Endothelial cell (in vitro differentiated cells): ENCODE measurements around the gene KIF3A.

DNA sequence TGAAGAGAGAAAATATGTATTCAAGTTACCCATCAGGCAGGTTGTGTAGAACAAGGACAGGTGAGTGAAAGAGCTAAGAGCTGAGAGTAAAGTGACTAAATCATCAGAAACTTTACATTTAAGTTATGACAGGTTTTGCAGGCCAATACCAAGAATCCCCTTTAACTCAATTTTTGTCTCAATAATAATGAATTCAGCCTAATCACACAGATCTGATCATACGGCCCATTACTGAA lies 42.3 kb downstream of the SLC22A5 start:
- PRO-cap, result no peak

DNA sequence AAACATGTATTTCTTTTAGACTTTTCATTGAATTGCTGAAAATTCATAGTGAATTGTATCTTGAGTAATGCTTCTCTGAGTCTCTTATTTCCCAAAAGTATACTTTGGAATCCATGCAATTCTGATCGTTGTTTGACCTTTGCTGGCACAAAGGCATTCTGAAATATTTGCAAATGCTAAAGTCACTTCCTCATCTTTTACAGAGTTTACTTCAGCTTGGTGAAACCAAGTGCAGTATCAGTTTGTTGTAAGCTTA lies 45.1 kb downstream of the SLC22A5 start:
- PRO-cap, result no peak

DNA sequence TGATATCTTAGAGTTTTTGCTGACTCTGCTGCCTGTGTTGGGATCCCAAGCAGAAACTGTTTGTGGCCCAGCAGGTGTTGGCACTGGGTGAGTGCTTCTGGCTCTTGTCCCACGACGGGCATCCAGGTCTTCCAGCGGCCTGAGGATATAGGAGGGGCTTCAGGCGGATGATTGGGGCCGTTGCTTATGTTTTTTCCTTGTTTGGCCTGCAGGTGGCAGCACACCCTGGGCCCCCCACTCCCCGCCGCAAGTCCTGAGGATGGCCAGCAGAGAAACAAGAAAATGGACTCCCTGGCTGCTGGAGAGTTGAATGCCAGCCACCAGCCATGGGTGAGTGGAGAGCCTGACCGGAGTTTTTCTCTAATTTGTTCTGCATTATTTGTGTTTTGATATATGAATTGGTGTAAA lies 50.1 kb downstream of the SLC22A5 start:
- PRO-cap, result bidirectional peak, plus-strand start at position 266 of the sequence, minus-strand start at position 147 of the sequence

GRCh38 chr5:132423204-132423817 lies 53.8 kb downstream of the SLC22A5 start:
- PRO-cap, result no peak

- PRO-cap, result no peak
These were observed 58.1 kb downstream of the SLC22A5 start for GRCh38 chr5:132427342-132428205.

DNA sequence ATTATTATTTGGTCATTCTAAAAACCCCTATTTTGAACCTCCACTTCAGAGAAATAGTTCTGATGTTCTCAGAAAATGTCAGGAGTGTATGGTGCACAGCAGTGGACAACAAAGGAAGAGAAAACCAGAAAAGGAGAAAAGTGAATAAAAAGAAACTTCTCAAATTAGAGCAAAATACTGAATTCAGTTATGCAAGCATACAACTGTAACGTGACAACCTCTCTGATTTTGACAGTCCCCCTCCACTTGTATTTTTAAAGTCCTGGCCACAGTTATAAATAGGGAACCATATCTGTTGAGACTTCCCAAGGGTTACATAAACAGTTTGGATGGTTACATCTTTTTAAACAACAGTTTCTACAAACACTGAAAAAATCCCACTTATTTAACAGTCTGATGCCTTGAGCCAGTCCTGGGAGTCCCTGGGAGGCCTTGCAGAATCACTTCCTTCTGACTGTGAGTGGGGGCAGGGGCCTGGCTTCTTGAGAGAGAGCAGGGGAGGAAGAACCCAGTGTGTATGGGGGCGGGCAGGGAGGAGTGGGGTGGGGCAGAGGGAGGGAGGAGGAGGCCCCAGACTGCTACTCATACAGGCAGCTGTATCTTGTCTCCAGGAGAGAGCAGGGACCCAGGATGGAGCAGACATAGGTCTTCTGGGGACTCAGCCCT lies 53.1 kb downstream of the IRF1 start:
- PRO-cap, result no peak

- PRO-cap, result no peak
These were observed 33.6 kb downstream of the IRF1 start for GRCh38 chr5:132456888-132457376.

GRCh38 chr5:132480762-132481764 lies 9.5 kb downstream of the IRF1 start:
- PRO-cap, result no peak

DNA sequence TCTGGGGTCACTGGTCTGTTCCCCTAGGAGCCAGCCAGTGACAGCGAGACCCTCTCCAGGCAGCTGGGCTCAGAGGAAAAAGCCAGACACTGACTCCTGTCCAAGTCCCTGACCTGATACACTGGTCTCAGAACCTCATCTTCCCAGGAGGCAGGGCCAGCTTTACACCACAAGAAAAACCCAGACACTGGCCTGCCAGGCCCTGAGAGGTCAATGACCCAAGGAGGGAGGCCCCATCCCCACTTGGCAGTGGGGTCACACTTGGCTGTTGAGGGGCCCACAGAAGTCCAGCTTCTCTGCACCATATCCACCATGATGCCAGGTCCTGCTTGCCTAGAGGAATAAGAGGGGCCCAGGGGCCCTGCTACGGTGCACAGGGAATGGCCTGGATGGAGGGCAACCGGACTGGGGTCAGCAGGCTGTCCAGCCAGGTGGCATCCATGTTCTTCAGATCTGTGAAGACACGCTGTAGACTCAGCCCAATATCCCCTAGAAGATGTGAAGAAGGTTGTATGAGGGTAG lies 6.9 kb downstream of the IRF1 start:
- PRO-cap, result no peak

GRCh38 chr5:132486189-132486813 lies 4.3 kb downstream of the IRF1 start:
- PRO-cap, result no peak

- PRO-cap, result no peak
These were observed 3.7 kb downstream of the IRF1 start for GRCh38 chr5:132486841-132487352.

GRCh38 chr5:132487353-132487611 lies 3.3 kb downstream of the IRF1 start:
- PRO-cap, result no peak

DNA sequence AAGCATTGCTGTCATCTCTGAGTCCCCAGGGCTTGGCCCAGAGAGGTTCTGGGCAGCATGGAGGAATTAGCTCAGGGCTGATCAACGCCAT lies 1.1 kb upstream of the IRF1 start:
- PRO-cap, result no peak

- PRO-cap, result no peak
These were observed 30.5 kb upstream of the IL13 start for GRCh38 chr5:132627247-132628135.

DNA sequence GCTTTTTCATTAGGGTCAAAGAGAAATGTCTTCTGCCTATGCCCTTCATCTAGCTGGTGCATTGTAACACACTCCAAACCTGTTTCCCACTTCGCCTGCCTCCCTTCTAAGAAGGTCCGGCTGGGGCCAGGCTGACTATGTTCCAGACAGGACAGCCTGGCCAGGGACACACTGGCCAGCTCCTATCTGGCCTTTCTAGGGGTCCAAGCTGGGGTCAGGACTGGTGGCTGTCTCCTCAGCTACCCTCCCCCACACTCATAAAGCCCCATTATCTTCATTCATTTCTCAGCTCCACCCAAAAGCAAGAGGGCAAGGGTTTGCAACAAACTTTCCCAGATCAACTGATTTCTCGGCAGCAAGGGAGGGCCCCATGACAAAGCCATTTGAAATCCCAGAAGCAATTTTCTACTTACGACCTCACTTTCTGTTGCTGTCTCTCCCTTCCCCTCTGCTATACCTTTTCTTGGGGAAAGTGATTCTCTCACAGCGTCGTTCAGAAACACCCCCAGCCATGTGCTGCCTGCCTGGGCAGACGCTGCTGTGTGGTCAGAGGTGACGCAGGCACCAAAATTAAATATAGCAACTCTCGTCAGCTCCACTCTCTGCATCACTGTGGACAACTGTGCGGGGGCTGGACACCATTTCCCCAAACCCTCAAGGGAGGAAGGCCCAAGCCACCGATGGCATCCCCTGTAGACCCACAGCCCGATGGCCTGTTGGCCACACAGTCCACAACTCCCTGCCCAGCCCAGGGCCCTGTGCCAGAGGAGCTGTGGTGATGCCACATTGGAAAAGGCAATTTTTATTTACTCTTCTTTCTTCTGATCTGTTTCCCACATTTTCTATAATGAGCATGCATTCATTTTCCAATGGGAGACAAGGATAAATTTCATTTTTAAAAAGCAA lies 6.0 kb downstream of the IL13 start:
- PRO-cap, result no peak

DNA sequence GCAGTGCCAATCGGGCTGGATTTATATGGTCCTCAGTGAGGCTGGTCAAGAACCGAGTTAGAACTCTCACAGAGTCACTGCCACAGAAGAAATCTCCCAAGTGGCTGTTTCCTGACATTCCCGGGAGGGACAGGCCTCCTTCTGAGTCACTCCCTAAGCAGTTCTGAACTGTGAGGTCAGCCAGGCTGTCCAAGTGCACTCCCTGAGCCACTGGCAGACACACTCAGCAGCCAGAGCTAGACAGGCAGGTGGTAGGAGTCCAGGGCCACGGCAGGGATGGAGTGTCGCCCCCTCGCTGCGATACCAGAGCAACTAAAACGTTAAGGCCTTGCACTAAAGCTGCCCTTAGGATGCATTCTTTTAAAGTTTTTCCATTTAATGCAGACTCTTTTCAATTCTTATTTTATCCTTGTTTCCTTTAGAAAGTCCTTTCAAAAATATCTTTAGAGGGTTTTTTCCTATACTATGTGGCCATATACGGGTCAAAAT lies 3.4 kb downstream of the IL4 start:
- PRO-cap, result no peak

- PRO-cap, result unidirectional peak, minus-strand start at chr5:132737505
These were observed at the start of gene KIF3A for GRCh38 chr5:132736636-132737812. Gene KIF3A (minus strand): TSS chr5:132737546.

DNA sequence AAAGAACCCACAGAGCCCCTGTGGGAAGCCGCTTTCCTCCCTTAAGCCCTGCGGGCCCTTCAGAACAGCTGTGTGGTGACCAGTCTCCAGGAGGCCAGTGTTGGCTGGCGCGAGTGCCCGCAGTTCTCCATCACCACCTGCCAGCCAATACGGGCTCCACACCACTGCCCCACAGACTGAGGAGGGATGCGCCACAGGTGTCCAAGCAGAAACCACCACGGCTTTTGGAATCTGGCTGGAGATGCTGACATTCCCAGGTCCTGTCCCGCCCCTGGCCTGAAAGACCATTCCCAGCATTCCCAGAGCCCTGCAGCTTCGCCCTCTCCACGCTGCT lies 12.8 kb downstream of the CCNI2 start:
- PRO-cap, result no peak

GRCh38 chr5:132785269-132785900 lies 8.3 kb upstream of the SEPTIN8 start:
- PRO-cap, result no peak

DNA sequence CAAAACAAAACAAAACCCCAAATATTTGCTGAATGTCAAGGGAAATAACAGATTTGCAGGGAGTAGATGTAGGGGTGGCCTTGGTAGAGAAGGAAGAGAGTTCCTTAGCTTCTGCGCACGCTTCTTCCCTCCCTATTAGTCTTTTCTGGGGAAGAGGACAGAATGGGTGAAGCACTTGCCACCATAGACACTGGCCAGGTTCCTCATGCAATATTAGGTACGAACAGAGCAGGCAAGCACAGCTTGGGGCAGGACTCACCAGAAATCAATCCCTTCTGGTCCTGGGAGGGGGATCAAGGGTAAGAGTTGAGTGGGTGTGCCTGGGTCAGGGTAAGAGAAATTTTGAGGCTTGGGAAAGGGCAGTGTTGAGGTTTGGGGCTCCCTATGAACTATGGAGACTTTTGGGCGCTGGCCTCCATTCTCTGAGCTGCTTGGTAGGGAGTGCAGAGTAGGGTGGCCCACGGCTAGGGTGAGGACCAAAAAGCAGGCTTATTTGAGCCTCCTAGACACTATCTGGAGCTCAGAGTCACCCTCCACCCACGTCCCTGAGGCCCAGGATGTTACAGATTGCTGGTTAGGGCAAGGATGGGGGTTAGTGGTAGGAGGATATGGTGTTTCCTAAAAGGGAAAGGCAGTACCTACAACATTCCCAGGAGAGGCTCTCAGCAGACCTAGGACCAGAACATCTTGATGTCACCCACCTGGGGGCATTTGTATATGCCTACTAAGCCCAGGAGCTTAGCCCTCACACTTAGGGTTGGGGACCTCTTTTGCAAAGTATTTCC lies 2.6 kb downstream of the SHROOM1 start:
- PRO-cap, result no peak